M059J (cell line): ENCODE measurements around a stretch of chr12.

DNA sequence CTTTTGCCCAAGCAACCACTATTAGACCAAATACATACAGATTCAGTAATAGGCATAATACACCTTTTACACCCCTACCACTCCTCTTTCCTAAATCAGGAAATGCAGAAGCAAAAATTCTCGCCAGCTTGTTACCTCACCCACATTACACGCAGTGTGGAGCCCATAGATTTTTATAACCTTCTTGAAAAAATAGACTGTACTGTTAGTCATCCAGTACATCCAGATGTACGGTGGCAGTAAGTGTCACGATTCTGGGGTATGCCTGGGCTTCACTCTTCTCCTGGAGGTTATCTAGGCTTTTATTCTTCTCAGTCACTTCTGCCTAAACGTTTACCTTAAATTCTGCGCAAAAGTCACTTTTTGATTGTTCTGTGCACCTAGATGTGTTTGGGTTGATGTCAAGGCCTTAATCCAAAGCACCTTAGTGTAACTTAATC is 1.7 kb upstream of the FBXL14 start:
- RAMPAGE, long total RNA: no peak

GRCh38 chr12:1666585-1667403 is 24.1 kb upstream of the ADIPOR2 start:
- RAMPAGE, long total RNA: no peak

DNA sequence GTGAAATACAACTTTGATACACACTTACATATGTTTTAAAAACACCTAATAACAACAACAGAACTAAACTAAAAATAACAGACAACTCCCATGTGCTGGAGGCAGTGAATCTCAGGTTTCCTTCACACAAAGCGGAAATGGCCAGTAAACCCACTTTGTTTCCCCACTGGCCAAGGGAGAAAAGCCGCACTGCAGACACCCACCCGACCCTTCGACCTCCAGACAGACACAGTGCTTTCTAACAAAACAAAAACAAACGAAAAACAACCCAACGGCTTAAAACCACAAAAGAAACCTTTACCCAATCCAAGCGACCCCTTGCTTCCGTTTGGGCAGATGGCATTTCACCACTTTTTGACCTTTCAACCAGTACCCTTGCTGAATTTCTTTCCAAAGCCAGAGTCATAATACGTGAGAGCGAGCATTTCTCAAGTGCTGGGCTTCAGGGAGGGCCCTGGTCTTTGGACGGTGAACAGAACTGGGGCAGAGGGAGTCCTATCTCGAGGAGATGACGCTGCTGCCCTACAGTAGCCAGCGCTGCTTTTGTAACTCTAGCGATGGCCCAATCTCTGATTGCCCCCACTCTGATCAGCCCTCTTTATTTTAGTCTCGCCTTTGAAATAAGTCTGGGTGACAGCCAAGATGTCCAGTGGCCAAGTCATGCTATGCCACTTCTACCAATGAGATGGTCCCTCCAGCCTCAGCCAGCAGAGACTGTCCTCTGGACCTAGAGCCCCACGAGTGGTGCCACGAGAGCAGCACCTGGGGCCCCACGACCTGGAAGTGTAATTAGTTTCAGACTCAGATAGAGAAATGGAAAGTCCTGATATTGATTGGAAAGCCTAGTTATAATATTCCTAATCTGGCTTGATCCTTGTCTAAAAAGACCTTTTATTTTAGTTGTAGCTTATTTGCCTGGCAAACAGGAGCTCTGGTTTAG is 21.9 kb upstream of the ADIPOR2 start:
- RAMPAGE, long total RNA: no peak

- RAMPAGE, long total RNA: no peak
Measured at GRCh38 chr12:2187000-2187595, 134.3 kb downstream of the CACNA1C start.

- RAMPAGE, long total RNA: no peak
Measured at GRCh38 chr12:2346534-2346743, 293.7 kb downstream of the CACNA1C start.

GRCh38 chr12:2429193-2429520 is 365.6 kb upstream of the FKBP4 start:
- RAMPAGE, long total RNA: no peak

DNA sequence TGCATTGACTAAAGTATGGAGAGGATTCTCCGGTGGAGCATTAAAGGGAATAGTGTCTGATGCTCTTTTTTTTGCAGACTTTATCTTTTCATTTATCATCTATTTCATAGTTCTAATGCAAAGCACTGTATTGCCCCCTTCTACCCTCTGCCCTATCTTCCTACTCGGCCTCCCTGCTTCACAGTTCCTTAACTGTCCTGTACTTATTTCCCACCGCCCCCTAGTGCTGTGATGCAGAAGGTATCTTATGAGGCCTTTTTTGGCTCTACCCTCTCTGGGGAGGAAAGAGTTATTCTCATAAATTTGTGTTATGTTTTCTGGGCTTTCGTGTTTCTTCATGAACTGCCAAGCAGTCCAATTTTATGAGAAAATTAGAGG is 1.1 kb downstream of the ITFG2 start:
- RAMPAGE, long total RNA: no peak

DNA sequence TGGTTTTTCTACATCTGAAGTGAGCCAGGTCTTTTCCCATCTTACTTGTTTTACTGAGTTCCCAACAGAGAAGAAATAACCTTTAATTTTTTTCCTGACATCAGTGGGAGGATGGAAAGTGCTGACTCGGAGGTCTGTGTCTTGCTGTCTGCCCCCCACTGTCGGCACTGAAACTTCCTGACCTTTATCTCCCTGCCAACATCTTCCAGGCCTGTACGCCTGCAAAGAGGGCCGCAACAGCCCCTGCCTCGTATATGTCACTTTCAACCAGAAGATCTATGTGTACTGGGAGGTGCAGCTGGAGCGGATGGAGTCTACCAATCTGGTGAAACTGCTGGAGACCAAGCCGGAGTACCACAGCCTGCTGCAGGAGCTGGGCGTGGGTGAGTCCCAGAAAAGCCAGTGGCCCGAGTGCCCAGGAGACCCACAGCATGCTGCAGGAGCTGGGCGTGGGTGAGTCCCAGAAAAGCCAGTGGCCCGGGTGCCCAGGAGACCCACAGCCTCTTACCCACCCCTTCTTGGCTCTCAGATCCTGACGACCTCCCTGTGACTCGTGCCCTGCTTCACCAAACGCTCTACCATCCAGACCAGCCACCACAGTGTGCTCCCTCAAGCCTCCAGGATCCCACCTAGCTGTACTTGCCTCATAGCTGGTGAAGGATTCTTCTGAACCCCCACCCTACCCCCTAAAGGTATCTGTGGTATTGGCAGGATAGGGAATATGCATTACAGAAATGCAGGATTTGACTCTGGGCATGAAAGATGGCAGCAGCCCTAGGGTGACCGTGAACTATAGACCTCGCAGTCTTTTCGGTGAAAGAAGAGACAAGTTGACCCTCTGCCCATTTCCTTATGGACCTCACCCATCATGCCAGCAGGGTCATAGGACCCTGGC is 11.0 kb downstream of the NRIP2 start:
- RAMPAGE, long total RNA: no peak

GRCh38 chr12:2833758-2834372 is 970 bp downstream of the NRIP2 start:
- RAMPAGE, long total RNA: no peak

DNA sequence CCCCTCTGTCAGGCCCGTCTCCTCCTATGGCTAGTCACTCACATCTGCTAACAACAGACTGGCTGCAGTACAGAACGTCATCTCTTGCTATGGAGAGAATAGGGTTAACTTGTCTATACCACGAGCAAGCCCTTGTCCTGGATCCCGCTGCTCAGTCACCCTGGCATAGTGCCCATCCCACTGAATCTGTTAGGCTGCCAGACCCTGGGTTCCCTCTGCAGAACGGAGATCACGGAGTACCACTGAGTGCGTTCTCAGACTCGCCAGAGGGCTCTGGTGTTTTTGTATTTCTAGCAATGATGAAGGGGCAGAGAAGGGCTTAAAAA is 6.2 kb upstream of the NRIP2 start:
- RAMPAGE, long total RNA: no peak

GRCh38 chr12:2960333-2961131 is 1.3 kb downstream of the TEAD4 start:
- RAMPAGE, long total RNA: no peak

GRCh38 chr12:3022799-3023368 is 54.3 kb upstream of the TSPAN9 start:
- RAMPAGE, long total RNA: no peak

- RAMPAGE, long total RNA: no peak
Measured at GRCh38 chr12:3102870-3103533, 25.8 kb downstream of the TSPAN9 start.

DNA sequence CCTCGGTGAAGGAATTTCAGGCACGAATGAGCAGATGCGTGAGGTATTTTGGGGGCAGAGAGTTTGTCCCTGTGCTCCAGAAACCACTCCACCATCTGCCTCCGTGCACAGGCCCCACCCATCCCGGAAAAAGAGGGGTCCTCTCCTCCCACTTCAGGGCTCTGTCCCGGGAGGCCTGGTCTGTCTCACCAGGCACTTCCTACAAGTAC is 55.8 kb downstream of the TSPAN9 start:
- RAMPAGE, long total RNA: no peak

GRCh38 chr12:3158723-3159444 is 81.7 kb downstream of the TSPAN9 start:
- RAMPAGE, long total RNA: no peak

DNA sequence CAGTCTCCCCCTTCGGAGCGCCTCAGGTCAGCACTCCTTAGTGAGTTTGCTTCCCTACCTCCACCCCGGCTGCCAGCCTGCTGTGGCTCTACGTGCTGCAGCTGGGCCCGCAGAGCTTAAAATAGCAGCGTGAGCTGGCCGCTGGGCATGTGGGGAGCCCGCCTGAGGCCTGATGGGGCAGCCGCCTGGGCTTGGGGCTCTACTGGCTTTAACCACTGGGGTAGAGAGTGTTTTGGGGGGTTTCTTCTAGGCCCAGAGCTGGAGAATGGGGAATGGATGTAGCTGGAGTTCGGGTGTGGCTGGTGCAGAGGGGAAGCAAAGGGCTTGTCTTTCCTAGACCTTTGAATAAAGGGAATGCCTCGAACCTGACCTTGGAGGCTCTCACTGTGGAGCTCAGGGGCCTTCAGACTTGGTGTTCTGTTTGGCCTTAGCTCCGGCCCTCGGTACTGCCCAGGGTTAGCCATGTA is 108.4 kb downstream of the TSPAN9 start:
- RAMPAGE, long total RNA: no peak

DNA sequence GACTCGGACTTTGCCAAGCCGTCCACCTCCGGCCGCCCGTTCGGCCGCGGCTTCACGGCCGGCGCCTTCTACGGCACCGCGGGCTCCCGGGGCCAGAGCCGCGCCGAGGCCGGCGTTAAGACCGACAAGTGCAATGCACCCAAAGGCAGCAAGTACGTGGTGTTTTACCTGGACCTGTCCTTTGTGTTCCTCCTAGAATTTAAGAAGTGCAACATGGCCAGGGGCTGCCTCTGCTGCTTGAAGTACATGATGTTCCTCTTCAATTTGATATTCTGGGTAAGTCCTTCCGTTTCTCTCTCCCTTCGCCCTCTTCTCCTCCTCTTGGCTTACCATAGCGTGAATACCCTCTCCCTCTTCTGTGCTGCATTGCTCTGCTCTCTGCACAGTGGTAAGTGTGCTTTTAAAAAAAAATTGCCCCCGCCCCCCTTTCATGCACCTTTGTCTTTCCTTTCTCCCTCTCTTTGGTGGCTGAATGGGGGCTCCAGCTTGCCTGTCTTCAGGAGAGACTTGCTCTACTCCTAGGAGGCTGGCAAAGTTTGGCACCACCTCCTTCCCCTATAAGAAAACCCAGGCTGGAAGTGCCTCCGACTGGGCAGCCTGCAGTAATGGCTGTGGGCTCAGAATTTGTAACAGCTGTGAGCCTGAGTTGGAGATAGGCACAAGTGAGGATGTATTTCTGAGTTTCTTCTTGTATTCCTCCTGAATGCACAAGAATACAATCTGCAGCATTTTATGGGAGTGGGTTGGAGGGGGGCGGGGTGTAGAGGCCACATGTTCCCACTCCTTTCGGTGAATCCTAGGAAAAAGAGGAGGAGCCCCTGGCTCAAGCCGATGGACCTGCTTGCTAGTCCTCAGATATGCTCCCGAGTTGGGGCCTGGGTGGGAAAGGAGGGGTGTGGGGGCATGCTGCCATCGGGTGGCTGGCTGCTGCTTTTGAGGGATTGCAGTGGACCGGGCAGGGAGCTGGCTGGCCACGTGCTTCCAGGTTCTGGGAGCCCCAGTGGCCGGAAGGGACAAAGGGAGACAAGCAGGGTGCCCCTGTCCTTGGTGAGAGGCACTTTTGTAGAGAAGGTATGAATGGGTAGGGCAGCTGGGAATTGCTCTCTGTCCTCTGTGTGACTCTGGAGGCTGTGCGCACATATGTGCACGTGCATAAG is 124.2 kb downstream of the TSPAN9 start:
- RAMPAGE, long total RNA: no peak

DNA sequence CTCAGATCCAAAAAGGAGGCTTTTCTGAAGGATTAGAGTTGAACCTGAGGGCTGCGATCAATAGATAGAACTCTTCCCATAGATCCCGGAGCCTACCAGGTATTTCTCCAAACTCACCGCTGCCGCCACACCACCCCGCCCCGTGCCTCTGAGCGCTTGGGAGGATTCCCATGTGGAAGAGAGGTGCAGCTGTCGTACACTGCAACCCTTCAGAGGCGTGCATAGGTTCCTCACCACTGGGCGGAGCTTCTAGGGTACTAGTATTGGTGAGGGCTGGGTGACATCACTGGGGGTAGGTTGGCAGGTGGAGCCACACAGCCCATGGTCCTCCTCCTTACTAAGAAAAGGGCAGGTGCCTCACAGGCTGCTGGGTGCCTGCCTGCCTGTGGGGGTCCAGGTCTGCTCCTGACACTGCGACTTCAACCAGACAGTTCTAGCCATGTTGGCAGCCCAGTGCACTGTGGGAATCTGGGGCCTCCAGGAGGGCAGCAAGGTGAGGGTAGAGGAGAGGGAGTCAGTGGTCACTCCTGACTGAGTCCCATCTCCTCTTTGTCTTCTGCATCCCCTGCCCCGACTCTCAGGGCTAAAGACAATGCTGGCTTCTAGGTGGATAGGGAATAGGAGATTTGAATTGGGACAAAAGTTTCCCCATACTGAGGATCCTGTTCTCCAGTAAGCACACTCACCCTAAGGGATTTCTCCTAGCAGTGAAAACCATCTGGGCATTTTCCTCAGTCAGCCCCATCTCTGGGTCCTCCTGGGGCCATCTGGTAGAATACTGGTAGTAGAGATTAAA is 127.2 kb downstream of the TSPAN9 start:
- RAMPAGE, long total RNA: no peak

DNA sequence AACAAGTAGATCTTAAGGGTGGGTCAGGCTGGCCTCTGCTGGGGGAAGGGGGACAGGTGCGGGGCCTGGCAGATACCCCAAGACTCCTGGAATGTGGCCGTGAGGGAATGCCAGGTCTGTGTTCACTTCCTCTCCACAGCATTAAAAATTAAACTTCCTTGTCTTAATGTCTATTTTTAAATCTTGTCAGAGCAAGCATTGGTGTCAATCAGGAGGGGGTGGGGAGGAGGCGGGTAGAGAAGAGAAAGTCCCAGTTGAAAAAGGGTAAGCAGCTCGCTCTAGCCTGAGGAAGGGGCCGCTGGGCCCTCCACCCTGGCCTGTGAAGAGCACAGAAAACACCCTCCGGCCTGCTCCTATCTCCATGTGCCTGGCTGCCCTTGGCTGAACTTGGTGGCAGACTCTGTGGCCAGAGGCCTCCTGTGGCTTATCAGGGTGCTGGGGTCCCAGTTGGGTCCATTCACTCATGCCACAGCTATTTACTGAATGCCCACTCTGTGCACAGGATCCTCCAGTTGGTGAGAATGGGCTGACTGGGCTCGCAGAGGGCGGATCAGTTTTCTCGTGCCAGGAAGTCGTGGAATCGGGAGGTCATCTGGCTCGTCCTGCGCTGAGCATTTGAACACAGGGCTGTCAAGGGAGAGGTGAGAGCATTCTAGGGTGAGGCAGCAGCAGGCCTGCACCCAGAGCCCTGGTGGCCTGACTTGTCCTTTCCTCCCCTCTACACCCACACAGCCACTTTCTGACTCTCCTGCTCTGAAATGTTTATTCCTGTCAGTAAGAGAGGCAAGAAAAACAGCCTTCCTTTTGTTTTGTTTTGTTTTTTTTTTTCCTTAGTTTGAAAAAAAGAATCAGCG is 128.8 kb downstream of the TSPAN9 start:
- RAMPAGE, long total RNA: no peak

- RAMPAGE, long total RNA: no peak
Measured at GRCh38 chr12:3317781-3318166, 173.2 kb upstream of the PRMT8 start.